Fibroblast of the aortic adventitia (primary cell): ENCODE data around the gene ACTRT2.

DNA sequence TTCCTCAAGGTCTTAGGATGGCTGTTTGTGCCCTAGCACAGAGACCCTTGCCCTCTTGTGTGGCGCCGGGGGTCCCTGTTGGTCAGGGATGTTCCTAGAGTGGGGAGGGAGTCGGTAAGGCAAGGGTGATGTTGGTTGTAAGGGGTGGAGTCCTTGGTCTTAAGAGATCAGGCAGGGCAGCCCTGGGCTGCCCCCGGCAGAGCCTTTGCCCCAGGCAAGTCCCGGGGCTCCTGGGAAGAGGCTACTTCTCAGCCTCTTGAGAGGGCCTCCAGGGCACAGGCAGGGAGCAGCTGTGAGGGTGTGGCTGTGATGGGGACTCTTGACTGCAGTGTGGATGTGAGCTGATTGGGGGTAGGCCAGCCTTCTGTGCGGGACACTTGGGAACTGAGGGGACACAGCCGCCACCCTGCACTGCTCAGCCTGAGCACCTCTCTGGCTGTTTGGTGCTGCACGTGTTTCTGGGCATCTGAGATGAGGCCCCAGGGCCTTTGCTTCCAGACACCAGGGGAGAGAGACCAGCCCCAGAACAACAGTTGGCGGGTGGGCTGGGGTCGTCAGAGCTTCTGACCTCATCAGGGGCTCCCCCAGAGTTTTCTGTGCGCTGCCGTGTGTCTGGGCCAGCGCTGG, 62.0 kb downstream of the SKI start:
- CAGE, long polyA plus RNA, result no peak

- CAGE, long polyA plus RNA, result no peak
Observed at GRCh38 chr1:2312806-2313549, 78.4 kb downstream of the MORN1 start.

DNA sequence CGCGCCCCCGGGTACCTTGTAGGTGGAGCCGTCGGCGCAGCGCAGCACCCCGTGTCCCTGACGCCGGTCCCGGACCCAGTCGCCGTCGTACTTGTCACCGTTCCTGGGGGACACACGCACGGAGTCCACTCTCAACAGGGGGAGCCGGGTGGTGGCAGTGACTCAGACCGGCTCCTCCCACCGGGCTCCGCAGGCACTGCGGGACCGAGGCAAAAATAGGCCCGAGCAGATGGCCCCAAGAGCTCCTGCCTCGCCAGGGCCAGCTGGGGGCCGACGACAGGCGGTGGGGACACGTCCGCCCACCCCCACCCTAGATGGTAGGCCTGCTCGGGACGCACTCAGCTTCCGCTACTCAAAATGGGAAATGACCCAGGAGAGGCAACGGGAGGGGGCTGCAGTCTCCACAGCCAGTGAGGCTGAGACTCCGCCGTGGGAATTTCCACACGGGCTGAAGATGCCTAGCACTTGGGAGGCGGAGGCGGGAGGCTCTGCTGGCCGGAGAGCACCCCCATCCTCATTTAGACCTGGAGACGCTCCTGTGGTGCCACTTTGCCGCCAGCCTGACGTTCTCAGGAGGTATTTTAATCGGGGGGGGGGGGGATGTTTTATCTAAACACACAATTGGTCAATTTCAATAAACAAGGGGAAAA, 6.3 kb downstream of the MORN1 start:
- CAGE, long polyA plus RNA, result no peak

GRCh38 chr1:2392223-2393324, 933 bp downstream of the RER1 start:
- CAGE, long polyA plus RNA, result no peak

- CAGE, long polyA plus RNA, result no peak
Observed at GRCh38 chr1:2406833-2407510, 5.4 kb downstream of the PEX10 start.

DNA sequence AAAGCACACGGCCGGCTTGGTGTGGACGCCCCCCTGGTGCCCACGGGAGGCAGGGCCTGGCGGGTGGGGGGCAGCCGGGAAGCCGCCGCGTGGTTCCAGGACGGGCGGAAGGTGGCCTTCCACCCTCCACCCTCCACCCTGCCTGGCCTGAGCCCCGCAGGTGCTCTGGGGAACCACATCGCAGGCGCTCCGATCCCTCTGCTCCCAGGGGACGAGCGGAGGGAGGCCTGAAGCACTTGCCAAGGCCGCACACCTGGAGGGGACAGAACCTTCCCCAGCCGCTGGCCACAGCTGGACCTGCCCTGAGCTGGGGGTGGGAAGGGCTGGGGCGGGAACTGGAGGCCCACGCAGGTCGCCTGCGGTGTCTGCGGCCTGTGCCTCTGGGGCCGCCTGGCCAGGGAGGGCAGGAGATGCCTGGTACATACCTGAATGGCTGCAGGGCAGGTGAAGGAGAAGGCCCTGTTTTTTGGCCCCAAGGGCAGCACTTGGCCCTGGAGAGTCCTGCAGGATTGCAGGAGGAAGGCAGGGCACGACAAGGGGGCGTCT, 881 bp upstream of the PEX10 start:
- CAGE, long polyA plus RNA, result no peak

DNA sequence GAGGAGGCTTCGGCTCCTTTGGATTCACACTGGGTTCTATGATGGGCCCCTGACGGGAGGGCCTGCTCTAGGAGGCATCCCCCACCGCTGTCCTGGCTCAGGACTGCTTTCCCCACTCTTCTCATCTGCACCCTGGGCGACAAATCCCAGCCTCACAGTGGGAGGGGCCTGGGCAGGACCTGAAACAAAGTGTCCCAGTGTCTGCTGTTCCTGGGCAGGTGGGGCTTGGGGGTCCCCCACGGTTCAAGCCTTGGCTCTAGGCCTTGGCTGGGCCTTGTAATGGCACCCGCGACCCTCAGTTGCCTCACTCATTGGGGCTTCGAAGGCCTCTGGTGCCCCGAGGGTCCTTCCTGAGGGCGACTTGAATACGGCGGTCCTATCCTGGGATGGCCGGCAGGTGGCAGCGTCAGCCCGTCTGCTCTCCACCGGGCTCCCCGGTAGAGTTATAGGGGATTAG, 1.8 kb upstream of the PEX10 start:
- CAGE, long polyA plus RNA, result no peak

- CAGE, long polyA plus RNA, result no peak
Observed at GRCh38 chr1:2480905-2481334, 4.8 kb downstream of the PLCH2 start.

DNA sequence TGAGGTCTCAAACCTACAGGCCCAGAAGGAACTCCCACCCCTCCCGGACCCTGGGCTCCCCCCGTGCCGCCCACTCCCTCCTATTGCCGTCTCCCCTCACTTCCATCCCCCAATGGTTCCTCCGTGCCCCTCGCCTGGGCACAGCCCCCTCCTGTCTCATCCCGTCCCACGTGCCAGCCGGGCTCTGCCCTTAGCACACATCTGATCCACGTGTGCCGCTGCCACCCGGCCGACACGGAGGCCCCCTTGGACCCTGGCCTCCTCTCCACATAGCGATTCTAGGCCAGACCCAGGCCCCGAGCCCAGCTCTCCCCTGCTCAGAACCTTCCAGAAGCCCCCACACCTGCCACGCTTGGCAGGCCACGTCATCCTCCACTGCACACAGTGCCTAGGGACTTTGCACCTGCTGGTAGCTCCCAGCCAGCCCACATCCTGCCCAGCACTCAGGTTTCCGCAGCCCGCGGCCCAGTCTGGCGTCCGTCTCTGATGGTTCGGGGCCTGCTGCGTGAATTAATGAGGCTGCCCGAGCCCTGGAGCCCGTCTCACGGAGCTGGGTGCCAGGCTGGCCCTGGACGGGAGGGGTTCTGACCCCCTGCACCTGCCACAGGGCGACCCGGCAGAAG, 20.0 kb downstream of the PLCH2 start:
- CAGE, long polyA plus RNA, result no peak

- CAGE, long polyA plus RNA, result no peak
Observed at GRCh38 chr1:2525424-2525885, 941 bp downstream of the PANK4 start.

DNA sequence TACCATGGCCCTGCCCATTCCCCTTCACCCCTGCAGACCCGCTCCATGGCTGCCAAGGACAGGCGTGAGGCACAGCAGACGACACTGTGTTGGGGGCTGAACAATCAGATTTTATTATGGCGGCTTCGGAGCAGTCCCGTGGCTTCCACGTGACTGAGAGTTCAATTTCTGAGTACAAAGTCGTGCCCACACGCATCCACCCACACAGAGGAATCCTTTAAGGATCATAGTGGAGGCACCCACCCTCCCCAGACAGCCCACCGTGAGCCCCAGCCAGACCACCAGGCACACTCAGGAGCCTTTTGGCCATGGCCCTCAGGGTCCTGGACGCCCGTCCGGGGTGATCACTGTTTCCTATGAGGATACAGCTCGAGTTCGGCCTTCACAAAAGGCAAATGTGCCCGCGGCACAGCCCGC, 1.4 kb downstream of the HES5 start:
- CAGE, long polyA plus RNA, result no peak

DNA sequence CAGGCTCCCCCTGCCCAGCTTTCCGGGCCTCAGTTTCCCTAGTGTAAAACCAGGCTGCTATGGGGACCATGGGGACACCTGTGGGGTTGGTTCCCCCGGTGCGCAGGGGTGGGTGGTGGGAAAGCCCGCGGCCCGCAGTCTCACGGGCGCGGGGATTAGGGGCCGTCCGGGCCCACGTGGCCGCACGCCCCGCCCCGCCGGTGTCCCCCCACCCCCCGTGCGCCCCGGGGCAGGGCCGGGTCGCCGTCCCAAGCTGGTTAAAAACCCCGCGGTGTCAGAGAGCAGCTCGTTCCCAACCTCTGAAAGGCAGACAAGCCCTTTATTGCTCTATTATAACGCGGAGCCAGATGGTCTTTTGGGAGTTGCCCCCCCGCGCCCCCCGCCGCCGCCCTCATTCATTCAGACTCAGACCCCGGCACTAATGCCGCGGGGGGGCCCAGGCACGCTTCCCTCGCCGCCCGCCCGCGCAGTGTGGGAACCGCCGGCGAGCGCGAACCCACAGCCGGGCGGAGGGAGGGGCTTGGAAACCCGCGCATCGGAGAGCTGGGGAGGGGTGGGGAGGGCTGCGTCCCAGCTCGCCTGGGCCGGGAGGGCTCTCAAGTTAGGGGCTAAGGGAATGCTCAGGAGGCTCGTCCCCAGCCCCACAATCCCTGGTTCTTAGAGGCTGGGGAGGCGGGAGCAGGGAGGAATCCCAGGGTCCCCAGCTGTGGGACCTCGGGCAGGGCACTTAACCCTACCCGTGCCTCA, 10.7 kb upstream of the HES5 start:
- CAGE, long polyA plus RNA, result no peak

GRCh38 chr1:2541438-2542155, 11.5 kb upstream of the HES5 start:
- CAGE, long polyA plus RNA, result no peak

DNA sequence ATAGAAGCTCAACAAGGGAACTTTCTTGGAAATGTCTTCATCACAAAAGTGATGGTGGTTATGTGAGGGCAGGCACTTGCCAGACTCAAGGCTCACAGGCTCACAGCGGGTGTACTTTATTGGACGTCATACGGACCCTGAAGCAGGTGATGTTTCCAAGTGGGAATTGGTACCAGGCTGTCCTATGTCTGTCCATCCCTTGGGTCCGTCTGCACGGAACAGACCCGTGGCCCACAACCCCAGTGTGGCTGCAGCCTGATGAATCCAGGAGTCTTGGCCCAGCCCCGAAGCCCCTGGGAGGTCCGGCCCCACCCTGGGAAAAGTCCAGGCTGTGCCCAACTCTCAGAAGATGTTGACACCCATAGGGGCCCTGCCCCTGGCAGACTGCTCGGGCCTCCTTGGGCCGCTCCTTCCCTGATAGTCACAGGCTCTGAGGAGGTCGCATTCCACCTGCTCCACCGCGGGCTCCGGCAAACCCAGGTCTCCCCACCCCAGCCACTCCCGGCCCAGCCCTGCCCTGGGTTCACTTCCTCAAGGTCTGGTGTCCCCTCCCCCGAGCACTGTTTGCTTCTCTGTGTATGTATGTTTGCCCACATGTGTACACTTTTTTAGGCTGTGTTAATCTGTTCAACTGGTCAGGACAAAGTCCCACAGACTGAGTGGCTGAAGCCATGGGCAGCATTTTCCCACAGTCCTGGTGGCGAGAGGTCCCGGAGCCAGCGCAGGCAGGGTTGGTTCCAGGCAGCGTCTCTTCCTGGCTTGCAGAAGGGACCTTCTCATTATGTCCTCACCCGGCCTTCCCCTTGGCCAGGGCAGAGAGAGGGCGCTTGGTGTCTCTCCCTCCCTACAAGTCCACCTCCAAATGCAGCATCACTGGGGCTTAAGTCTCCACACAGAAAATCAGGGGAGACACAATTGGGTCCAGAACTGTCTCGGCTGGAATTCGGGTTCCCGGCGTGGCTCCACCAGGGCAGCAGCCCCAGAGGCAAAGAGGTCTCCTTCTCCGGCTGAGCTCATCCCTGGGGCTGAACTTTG, 10.7 kb upstream of the PRXL2B start:
- CAGE, long polyA plus RNA, result no peak

- CAGE, long polyA plus RNA, result no peak
Observed at GRCh38 chr1:2583262-2584148, 3.1 kb upstream of the PRXL2B start.

DNA sequence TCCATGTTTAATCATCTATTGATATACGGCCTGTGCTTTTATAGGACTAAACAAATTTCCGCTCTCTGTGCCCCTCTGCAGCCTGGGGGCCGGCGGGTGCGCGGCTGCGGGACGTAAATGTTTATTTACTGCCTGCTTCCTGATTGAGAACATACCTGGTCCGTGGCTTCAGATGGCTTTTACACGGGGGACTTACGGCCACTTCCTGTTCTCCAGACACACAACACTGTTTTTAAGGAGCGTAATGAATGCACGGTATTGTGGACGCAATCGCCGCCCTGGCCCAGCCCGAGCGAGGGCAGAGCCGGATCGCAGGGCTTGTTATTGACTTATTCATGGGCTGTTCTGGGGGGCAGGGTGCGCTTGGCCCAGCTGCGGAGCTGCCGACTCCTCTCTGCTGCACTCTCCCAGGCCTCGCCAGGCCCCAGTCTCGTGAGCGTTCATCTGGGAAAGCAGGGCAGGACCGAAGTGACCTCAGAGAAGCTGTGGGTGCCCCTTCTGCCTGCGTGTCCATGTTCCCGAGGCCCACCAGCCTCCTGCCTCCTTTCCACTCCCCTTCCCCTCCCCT, 52.8 kb upstream of the ACTRT2 start:
- CAGE, long polyA plus RNA, result no peak

DNA sequence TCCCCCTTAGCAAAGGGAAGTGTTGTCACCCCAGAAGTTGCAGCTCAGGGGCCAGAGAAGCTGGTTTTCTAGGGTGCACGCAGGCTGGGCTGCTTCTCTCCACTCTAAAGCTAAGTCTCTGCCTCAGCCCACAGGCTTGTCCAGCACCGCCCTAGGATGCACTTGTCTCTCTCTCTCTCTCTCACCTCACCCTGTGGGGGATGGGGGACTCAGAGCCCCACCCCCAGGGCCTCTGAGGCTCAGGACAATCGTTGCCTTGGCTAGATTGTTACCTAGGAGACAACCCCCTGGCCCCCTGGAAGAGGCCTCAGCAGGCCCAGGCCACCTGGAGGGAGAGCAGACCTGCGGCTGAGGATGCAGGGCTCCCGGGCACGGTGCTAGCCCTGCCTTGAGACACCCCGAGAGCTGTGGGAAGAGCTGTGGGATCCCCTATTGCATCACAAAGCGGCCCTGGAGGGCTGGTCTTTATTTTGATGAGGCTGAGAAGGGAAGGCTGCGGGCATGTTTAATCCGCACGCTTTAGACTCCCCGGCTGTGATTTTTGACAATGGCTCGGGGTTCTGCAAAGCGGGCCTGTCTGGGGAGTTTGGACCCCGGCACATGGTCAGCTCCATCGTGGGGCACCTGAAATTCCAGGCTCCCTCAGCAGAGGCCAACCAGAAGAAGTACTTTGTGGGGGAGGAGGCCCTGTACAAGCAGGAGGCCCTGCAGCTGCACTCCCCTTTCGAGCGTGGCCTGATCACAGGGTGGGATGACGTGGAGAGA, at the start of gene ACTRT2:
Gene ACTRT2 (plus strand): TSS at position 282 of the 765 bp plus-strand sequence.
- CAGE, long polyA plus RNA, result no peak

DNA sequence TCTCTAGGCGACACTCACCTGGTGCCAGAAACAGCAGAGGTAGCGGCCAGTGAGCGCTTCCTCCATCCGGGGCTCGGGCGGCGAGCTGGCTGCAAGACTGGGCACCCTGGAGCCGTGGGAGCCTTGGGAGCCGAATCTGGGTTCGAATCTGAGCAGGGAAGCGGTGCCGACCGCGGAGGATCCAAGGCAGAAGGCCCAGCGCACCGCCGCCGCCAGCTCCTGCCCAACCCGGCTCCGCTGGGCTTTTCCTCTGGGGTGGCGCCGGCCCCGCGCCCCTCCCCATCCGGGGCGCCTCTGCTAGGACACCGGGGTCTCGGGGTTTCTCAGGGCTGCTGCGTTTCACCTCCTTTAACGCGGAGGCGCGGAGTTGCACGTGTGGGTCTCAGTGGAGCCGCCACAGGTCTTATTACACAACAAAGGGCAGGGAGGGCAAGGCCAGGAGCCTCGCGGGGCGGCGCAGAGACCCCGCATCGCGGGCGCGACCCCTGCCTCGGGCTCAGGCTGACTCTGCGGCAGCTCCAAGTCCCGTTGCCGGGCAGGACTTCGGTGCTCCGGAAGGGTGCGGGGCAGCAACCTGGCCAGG, 1.6 kb upstream of the PRDM16 start:
- CAGE, long polyA plus RNA, result no peak

- CAGE, long polyA plus RNA, result no peak
Observed at GRCh38 chr1:3122307-3122864, 53.4 kb downstream of the PRDM16 start.

GRCh38 chr1:3238316-3238872, 169.4 kb downstream of the PRDM16 start:
- CAGE, long polyA plus RNA, result no peak